Airway epithelial cell (primary cell): ENCODE measurements around the genes MCM3 and GSTA1.

GRCh38 chr6:47132480-47132831 lies 90.3 kb upstream of the ADGRF1 start:
- RAMPAGE, long total RNA = no peak

DNA sequence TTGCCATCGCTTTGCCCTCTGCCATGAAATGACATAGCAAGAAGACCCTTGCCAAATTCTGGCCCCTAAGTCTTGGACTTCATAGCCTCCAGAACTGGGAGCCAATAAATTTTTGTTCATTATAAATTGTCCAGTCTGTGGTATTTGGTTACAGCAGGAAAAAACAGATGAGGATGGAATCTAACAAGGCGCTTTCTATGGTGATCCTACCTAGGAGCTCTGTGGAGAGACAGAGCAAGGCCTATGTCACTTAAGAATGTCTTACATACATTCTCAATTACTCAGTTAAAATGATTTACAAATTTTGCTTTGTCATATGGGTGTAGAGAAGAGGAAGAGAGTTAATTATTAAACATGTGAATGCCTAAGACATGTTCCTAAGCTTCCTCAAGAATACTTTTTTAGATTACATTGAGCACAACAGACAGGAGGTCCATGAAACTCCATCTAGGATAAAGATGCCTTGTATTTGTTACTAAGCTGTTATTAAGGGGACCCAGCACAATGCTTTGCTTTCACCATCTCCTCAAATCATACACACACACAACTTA lies 70.4 kb upstream of the CD2AP start:
- RAMPAGE, long total RNA = no peak

GRCh38 chr6:47413816-47414414 lies 63.7 kb upstream of the CD2AP start:
- RAMPAGE, long total RNA = no peak

DNA sequence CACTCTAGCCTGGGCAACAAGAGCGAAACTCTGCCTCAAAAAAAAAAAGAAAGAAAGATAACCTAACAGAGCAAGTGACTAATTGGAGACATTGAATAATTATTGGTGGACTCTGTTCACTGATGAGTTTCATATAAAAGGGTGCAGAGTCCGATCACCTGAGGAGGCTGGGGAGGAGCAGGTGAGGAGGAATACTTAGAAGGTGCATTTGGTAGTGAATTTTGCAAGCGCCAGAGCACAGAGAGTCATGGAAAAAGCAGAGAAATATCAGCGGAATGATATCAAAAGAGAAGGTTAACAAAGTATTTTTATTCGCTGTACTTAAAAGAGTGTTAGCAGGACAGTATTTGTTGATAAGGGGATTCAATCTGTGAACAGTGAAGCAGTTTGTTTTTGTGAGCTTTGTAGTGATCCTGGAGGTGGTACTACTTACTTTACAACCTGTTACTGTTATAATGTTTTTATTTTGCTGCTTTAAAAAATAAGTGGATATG lies 44.4 kb downstream of the CD2AP start:
- RAMPAGE, long total RNA = no peak

- RAMPAGE, long total RNA = no peak
These were observed 44.7 kb upstream of the ADGRF4 start for GRCh38 chr6:47653694-47654027.

DNA sequence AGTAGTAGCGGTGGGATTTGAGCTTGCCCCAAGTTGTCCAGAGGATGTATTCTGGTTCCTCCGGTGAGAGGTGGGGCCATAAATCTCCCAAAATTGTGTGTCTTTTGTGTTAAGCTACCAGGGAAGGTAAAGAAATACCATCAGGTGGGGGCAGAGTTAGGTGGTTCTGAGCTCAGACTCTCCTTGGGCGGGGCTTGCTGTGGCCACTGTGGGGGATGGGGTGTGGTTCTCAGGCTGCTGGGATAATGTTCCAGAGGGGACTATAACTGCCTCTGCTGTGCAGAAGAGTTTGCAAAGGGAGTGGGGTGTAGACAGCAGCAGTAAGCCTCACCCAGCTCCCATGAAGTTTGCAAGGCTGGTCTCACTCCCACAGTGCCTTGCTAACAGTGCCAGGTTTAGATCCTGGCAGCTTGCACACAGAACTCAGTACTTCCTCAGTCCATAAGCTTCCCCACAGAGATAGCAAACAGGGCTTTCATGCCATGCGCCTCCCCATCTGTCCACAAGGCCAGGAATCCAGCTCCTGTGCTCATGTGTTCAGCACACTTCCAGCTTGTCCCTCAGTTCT lies 278.5 kb upstream of the PTCHD4 start:
- RAMPAGE, long total RNA = no peak

DNA sequence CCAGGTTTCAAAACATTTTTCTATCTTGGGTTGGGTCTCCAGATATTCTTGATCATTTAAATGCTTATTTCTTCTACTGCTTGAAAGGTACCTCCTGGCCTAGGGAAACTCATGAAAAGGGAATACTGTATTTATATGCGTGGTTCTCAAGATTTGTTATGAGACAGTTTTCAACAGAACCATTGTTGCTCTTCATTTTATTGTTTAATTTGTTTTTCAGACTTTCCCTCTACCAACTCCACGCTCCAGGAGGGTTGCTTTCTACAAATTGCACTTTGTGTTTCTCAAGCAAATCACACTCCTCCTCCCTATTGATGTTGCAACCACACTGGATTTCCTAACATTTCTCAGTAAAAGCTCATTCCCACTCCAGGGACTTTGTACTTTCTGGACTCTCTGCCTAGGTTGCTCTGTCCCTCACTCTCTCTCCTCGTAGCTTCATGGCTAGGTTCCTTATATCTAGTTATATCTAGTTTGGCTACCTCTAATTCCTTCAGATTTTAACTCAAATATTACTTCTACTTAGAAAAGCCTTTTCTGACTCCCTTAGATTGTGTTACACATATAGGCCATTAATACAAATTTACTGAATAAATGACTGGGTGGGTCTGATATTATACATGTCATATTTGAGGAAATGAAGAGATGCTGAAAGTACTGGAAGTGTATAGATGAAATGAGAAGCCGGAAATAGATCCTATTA lies 20.3 kb downstream of the PGK2 start:
- RAMPAGE, long total RNA = no peak

GRCh38 chr6:50091758-50092045 lies 42.0 kb upstream of the DEFB112 start:
- RAMPAGE, long total RNA = no peak

DNA sequence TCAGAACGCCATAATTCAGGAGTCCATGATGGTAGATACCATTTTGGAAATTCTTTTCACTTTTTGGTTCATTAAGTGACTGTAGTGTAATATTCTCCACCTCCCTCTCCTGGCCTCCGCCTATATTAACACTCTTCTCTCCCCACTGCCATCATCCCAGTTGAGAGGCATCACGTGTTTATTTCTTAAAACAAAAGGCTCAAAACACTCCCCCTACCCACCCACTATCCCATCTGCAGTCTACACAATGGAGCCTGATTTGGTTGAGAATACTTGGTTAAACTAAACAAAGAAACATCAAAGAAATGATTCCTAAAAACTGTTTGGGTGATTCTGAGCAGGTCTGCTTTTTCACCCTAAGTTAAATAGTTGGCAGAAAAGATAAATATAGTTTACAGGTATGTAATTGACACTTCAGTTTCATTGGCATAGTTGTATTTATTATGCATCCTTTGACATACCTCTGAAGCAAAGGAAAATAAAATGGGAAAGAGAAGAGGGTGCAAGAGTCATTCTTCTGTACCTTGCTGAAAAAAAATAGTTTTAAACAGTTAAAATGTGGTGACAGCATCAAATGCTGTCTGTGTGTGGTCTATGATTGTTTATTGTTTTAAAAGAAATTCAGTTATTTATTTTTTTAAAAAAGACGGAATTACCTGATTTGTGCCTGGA lies 6.0 kb downstream of the TFAP2B start:
- RAMPAGE, long total RNA = no peak

- RAMPAGE, long total RNA = no peak
These were observed 11.4 kb downstream of the TFAP2B start for GRCh38 chr6:50830022-50830602.

GRCh38 chr6:51121634-51122123 lies 303.0 kb downstream of the TFAP2B start:
- RAMPAGE, long total RNA = no peak

- RAMPAGE, long total RNA = no peak
These were observed 406.1 kb downstream of the TFAP2B start for GRCh38 chr6:51224779-51225257.

DNA sequence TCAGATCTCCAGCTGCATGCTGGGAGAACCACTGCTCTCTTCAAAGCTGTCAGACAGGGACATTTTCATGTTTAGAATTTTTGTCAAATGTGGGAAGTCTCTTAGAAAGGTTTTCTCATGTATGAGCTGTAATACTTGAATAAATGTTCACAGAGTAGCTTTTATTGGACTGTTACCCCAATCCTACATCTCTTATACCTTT lies 415.6 kb downstream of the PKHD1 start:
- RAMPAGE, long total RNA = no peak

DNA sequence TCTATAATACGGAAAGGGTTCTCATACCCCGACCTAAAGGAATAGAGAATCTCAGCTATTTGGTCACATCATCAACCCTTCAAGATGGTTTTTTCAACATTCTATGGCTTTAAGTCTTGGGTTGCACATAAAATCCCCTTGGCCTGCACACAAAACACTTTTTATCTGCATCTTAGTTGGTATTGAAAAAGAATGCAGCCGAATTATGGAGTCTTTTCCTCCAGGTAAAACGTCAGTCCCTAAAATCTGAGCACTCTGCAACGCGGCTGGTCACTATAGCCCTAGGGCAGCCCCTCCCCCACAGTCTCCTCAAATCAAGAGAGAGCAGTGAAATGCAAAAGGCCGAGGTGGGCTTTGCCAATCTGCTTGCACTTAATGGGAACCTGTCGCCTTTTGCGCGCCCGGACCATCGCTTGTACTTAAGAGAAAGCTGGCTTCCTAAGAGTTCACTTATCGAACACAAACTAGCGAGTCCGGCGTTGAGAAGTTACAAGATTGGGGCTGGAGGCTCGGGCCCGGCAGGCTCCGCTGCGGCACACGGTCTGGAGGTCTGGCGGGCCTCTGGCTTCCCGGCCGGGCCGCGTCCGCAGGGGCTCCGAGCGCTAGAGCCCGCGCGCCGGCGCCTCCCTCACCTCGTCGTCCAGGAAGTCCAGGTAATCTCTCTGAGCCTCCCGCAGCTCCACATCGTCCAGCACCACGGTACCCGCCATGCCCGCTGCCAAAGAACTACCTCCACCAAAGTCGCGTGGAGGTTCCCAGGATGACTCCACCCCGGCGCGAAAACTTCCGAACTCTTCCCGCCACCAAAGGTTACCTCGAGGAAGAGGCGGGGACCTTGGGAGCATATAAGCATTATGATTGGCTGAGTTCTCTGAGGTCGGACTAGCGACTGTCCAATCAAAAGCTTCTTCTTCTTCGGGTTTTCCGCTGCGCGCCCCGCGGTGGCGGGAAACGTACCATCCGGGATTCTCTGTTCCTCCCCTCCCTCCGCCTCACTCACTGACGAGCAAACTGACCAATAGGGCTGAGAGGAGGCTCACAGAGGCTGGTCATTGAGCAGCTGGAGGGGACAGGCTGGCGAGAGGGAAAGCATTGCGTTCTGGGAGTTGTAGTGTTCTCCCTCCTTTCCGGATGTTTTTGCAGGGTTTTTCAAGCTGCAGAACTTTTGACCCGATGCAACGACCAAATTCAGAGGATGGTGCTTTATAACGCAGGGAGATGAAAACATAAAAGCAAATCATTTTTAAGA lies at the start of gene MCM3:
TSS of gene MCM3 (minus strand) at position 778 of the 1,249 bp plus-strand sequence.
- RAMPAGE, long total RNA = start-site peak on the minus strand centred at position 751 of the sequence, 64 bp wide, 392 and 166 reads in 2 replicates

GRCh38 chr6:52363394-52364050 lies 1.6 kb downstream of the PAQR8 start:
- RAMPAGE, long total RNA = no peak

DNA sequence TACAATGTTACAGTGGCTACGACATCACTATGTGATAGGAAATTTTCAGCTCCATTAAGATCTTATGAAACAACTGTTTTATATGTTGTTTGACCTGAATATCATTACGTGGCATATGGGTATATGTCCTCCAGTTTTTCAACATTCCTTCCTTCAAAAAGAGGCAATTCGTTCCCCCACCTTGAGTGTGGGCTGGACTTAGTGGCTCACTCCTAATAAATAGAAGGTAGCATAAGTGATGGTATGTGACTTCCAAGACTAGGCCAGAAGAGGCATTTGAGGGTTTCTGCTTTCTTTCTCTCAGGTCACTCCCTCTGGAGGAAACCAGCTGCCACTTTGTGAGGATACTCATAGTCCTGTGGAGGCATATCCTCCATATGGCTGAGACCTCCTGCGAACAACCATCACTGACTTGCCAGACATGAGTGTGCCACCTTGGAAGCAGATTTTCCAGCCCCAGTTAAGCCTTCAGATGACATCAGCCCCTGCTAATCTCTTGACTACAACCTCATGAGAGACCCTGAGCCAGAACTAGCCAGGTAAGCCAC lies 2.3 kb upstream of the TRAM2 start:
- RAMPAGE, long total RNA = no peak

- RAMPAGE, long total RNA = no peak
These were observed 7.9 kb upstream of the TMEM14A start for GRCh38 chr6:52663013-52663415.

GRCh38 chr6:52803574-52803989 lies at the start of gene GSTA1:
Gene GSTA1, minus strand, starts transcription at chr6:52803816.
- RAMPAGE, long total RNA = no peak

DNA sequence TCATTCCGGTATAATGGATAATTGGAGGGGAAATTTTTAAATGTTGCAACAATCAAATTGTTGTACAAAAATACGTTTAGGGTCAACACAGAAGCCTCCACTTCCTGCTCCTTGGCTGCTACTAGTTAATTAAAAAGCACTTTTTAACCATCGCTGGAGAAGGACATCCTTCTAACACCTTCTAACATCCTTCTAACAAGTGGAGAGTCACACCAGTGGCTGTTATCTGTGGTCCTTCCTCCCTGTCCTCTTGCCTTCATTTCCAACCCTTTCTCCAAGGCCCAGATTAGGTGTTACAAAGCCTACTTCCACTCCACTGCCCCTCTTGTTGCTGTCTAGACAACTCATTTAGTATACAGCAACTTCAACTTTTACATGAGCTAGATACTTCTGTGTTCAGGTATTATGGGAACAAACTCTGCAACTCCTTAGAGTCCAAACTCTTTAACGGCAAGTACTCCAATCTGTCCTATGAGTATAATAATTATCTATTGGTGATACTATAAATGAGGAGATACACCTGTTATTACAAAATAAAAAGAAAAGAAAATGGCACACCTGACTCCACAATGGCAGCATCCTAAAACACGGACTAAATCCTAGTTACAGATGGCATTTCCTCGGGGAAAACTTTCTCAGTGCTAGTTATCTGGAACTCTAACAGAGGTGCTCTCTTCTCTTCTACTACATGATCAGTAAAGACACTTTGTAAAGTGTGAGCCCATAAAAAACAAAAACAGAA lies 44.9 kb downstream of the ELOVL5 start:
- RAMPAGE, long total RNA = no peak

GRCh38 chr6:53306529-53307831 lies 41.8 kb downstream of the ELOVL5 start:
- RAMPAGE, long total RNA = no peak